Cytotoxic T cell (primary cell): ENCODE data around the genes SCO1 and MAP2K4.

DNA sequence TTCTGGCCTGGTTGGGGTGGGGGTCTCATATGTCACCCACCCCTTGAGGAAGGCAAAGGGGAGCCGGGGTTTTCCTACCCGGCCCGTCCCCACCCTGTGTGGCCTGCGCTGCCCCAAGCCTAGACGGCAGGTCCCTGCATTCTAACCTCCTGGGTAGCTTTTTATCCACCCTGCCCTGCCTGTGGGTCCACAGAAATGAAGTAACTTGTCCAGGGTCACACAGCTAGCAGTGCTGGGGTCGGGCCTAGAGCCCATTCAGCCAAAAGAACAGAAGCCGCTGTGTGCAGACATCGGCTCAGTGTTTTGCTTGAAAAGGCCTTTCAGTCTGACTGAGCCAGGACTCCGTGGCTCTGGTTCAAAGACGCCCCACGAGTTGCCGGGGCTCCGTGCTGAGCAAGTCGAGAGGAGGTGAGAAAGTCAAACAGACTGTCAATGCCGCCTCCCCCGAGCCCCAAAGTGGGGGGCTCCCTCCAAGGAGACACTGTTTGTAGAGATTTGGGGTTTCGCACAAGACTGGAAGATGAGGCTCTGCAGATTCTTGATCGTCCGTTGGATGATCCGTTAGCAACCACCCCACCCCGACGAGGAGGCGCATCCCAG, 226.1 kb downstream of the NTN1 start:
- PRO-cap, 2 experiments, result no peak in any of the 2 experiments

- PRO-cap, 2 experiments, result no peak in any of the 2 experiments
Measured at GRCh38 chr17:9331525-9332033, 244.0 kb downstream of the STX8 start.

GRCh38 chr17:9727898-9728690, 63.3 kb downstream of the DHRS7C start:
- PRO-cap, 2 experiments, result no peak in any of the 2 experiments

GRCh38 chr17:9959275-9959941, 54.3 kb upstream of the RCVRN start:
- PRO-cap, 2 experiments, result no peak in any of the 2 experiments

DNA sequence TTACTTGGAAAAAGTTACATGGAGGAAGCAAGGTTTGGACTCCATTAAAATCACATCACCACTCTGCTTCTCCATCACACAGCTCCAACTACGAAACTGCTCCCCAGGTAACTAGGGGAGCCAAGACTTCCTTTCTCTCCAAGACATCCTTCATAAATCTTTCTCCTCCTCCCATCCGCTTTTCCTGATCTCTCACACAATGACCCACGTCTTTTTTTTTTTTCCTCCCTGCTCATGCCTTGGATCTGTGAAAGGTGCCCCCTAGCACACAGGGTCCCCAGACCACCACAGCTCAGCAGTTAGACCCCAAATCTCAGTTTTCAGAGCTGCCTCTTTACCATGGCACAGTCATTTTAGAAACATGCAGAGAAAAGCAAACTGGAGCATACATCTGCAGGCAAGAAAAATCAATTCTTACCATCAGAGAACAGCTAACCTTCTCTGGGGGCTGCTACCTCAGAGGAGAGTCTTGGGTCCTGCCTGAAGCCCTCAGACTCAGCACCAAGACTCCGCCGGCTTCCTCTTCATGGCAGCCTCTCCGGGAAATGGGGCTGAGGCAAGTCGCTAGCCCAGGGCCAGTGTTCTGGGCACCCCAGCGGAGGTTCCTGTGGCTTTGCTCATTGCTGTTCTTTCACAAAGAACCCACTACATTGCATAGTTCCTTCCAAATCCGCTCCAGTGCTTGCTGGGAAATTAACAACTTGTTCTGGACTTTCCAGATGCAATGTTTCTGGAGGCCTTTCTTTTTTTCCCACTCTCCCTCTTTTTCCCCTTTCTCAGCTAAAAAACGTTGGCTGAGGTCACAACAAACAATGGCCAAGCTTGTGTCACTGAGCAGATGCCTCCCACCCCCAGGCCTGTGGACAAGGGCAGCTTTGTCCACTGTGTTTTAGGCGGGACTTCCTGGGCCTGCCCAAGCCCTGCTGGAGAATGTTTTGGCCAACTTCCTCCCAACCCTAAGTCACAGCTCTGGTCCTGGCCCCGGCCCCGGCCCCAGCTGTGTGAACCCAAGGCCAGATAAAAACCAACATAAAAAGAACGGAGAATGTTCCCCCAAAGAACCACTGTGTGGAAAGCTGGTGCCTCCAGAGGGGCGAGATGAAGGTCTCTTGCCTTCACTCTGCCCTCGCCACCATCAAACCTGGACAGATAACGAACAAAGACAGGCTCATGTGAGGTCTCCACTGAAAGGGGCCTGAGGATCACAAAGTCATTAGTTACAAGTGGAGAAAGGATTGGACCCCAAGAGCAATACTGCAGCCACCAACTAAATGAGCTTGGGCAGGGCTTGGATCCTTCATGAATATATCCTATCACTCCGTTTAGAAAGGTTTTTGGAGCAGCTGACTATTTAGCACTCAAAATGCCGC, 131.4 kb upstream of the RCVRN start:
- PRO-cap, 2 experiments, result no peak in any of the 2 experiments

- PRO-cap, 2 experiments, result no peak in any of the 2 experiments
Measured at GRCh38 chr17:10127130-10127586, 71.2 kb downstream of the GAS7 start.

DNA sequence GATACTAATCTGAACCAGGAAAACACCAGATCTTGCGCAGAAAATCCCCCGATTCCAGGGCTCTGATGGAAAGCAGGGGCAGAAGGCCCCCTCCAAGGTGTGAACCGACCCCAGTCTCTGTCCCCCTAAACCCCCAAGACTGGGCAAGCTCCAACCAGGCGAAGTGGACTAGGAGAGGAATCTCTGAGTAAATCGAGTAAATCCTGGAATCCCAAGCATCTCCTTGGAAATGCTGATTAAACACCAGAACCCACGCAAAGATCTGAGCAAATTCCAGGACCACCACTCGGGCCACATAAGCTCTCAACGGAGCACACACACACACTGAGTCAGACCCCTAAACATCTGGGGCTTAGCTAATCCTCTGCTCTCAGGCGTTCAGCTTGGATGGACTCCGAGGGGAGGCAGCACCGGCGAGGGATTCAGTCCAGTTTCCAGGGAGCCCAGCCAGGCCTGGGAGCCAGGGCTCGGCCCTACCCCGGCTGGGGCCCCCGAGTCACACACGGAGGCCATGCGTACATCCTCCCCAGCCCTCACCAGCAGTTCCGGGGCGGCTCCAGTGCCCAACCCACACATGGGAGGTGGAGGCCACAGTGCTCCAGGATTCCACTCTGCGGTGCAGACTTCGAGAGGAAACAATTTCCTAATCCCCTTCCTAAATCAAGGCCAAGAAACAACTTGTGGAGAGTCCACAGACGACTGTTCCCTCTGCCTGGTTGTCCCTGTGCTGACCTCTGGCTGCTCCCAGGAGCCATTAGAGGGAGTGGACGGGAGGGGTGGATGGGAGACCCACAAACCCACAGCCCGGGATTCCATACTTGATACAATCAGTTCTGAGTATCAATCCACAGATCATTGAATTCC, 70.6 kb downstream of the GAS7 start:
- PRO-cap, 2 experiments, result no peak in any of the 2 experiments

GRCh38 chr17:10197650-10198314, 624 bp downstream of the GAS7 start:
- PRO-cap, 2 experiments, result no peak in any of the 2 experiments

DNA sequence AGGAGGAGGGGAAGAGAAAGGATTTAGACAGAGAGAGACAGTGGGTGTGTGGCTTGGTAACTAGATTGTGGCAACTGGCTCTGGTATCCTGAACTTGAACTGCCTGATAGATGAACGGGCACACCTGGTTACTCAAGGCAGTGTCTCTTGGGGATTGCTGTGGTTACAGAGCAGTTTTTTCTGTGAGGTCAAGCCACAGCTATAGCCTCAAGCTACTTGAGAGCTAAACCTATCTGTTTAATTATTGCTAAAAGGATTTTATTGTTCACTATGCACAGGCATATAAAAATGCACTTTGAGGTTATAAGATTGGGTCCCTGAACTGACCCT, 29.8 kb upstream of the MYH2 start:
- PRO-cap, 2 experiments, result no peak in any of the 2 experiments

DNA sequence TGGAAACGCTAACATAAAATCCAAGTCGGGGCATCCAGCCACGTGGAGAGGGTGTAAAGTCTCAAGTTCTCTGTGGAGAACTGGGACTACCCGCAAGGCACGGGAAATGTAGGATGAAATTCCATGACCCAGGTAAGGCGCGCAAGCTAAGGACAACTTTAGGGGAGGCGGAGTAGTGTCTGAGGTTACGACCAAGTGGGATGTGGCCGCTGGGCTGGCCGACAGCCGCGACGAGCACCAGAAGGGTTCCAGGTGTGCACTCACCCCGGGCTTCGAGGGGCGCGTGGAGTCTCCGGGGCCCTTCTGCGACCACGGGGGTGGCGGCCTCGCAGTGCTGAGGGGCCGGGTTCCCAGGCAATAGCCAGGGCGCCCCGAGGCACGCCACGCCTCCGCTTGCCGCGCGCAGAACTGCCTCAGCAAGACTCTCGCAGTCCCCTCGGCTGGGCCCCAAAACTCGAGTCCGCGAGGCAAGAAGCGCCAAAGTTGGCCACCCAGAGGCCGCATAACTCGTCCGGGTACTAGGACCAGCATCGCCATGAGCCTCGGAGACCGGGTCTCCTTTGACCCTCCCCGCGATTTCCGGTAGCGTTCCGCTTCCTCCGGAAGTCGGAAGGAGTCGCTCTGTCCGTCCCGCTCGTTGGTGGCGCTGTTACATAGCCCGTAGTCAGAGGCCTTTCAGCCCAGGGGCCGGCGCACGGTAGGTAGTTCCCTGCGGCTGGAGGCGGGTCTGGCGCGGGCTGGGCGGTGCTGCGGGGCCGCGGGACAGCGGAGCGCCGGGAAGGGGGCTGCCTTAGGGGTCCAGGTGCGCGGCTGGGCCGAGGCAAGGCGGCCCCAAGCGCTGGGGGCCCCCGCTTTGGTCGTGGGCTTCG, at the start of gene SCO1:
TSS of gene SCO1 (minus strand) at position 563 of the 869 bp plus-strand sequence.
- PRO-cap, 2 experiments, result peak in 2 of 2 experiments; most common plus-strand start position 667 of the sequence (in 2); most common minus-strand start position 562 of the sequence (in 2)

- PRO-cap, 2 experiments, result no peak in any of the 2 experiments
Measured at GRCh38 chr17:10790471-10791497, 13.1 kb downstream of the TMEM238L start.

DNA sequence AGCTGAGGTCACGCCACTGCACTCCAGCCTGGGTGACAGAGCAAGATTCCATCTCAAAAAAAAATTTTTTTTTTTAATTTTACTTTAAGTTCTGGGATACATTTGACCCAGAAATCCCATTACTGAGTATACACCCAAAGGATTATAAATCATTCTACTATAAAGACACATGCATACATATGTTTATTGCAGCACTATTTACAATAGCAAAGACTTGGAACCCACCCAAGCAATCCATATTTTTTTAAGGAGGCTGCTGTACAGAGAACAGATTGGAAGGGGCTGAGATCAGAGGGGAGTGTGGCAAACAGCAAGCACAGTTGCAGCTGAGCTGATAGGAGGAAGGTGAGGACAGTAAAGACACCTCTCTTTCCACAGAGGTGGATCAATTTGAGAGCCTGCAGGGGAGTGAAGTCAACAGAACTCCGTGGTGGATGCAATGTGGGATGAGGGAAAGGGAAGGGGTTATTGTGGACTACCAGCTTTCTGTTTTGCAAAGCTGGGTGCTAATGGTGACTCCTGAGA, 10.2 kb upstream of the TMEM238L start:
- PRO-cap, 2 experiments, result no peak in any of the 2 experiments

- PRO-cap, 2 experiments, result no peak in any of the 2 experiments
Measured at GRCh38 chr17:11618856-11619197, 20.6 kb downstream of the DNAH9 start.

DNA sequence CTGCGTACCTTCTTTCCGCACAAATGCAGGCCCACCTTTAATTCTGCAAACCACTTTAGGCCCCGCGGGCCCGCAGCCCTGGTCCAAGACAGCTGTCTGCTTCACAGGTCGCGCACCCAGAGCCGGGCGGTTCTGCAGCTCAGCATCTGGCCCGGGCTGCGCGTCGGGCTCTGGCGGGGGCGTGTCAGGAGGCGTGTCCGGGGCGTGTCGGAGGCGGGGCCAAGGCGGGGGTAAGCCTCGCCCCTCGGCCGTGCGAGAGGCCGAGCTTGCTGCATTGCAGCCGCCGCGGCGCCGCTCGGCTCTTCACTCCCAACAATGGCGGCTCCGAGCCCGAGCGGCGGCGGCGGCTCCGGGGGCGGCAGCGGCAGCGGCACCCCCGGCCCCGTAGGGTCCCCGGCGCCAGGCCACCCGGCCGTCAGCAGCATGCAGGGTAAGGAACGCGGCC, at the start of gene MAP2K4:
TSS of gene MAP2K4 (plus strand) at position 306 of the 445 bp plus-strand sequence.
- PRO-cap, 2 experiments, result peak in 2 of 2 experiments; most common plus-strand start position 306 of the sequence (in 2); most common minus-strand start position 134 of the sequence (in 2)

DNA sequence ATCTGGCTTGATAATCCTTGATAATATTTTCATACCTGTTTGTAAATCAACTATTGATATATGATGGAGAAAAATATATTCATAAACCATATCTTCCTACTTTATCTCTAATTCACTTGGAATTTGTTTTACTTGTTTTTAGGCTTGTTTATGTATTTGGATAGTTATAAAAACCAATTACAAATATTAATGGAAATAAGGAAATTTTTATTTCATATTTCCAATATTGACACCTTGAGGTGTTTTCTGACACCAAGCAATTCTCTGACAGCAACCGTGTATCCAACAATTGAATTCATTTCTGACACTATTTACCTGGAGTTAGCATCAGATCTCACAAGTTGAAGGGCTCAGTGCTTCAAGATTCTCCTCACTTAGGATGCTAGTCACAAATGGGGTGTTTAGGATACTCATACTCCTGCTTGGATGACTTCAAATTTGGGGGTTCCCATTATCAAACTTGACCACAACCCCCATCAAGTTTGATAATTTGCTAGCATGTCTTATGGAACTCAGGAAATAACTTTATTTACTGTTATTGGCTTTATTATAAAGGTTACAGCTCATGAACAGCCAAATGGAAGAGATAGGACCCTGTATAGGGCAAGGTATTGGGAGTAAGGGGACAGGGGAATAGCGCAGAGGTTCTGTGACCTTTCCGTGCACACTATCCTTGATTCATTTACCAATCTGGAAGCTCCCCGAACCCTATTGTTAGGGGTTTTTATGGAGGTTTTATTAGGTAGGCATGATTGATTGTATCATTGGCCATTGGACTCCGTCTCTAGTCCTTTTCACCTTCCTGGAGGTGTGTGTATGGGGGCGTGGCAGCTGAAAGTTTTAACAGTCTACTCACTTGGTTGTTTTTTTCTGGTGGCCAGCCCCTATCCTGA, 22.7 kb downstream of the MAP2K4 start:
- PRO-cap, 2 experiments, result no peak in any of the 2 experiments

DNA sequence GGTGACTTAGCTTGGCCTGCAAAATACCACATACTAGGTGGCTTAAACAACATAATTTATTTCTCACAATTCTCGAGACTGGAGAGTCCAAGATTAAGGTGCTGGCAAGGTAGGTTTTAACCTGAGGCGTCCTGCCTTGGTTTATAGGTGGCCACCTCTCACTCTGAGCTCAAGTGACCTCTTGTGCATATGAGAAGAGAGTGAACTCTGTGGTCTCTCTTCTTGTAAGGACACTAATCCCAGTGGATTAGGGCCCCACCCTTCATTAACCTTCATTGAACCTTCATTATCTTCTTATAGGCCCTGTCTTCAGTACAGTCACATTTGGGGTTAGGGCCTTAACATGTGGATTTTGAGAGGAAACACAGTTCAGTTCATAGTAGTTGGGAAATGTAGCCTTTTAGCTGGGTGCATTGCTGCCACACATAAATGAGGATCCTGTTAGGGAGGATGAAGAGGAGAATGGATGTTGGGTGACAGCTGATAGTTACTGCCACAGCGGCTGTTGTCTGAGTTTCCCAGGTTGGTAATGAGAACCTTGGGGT, 57.1 kb downstream of the MAP2K4 start:
- PRO-cap, 2 experiments, result no peak in any of the 2 experiments

- PRO-cap, 2 experiments, result no peak in any of the 2 experiments
Measured at GRCh38 chr17:12406590-12407082, 259.1 kb upstream of the MYOCD start.

DNA sequence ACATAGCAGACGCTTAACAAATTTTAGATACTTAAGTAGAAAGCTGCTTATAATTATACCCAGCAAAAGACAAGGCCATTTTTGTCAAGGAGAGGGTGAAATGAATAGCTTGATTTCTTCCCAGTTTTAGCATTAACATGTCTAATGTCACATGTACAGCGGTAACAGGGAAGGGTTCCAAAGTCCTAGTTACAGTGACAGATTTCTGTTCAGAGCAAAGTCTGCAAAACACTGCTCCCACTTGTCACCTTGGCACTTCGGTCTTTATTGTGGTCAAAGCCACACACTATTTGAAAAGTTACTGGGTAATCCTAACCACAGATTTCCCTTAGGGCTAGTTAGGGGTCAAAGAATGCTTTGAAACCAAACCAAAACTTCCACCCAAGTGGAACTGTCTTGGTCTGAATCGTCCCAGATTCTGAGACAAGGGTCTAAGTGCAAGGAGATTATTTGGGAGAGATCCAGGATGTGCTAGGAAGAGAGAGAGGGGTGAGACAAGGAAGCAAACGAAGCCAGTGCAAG, 455.6 kb downstream of the HS3ST3B1 start:
- PRO-cap, 2 experiments, result no peak in any of the 2 experiments

- PRO-cap, 2 experiments, result no peak in any of the 2 experiments
Measured at GRCh38 chr17:15291559-15292295, 26.6 kb upstream of the PMP22 start.

DNA sequence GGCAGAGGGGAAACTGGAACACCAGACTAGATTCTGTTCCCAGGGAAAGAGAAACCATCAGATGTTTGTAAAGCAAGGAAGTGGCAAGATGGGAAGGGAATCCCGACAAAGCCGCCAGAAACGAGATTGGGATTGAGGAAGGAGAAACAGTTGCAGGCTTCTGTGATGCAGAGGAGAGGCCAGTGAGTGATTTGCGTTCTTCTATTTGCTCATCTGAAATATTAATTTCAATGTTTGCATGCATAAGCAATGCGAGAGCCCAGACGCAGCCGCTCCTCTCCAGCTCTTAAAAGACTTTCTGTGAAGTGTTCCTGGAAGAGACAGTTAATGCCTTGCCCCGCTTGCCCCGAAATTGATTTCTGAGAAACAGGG, 62.8 kb downstream of the CDRT4 start:
- PRO-cap, 2 experiments, result no peak in any of the 2 experiments